SP-49 (cell line): ENCODE measurements around the gene RXFP1.

DNA sequence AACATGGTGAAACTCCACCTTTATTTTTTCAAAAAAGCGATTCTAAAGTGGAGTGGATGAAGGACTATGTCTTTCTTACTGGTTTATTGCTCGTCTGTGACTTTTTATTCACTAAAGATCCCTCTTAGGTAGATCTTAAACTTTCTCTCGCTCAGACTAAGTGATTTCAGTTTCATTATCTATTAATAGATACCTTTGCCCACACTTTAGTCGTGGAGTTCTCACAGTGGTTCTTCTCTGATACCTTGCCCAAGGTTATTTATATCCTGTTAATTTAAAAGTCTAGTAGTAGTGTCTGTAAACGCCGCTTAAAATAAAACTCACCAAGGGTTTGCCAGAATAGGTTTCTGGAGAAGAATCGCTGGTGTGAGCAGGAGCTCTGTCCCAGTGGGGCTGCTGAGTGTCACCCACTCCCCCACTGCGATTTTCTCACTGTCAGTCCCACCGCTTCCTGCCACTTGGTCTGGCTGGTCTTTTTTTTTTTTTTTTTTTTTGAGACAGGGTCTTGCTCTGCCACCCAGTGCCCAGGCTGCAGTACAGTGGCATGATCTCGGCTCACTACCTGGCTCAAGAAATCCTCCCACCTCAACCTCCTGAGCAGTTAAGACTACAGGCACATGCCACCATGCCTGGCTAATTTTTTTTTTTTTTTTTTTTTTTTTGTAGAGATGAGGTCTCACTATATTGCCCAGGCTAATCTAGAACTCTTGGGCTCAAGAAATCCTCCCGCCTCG is 26.8 kb upstream of the TMEM131L start:
- PRO-cap = unidirectional peak, plus-strand start at position 202 of the sequence

- PRO-cap = no peak
Measured at GRCh38 chr4:153471387-153472394, 5.5 kb downstream of the TMEM131L start.

- PRO-cap = no peak
Measured at GRCh38 chr4:153523895-153524483, 57.8 kb downstream of the TMEM131L start.

GRCh38 chr4:153639878-153640474 is 44.1 kb upstream of the TLR2 start:
- PRO-cap = no peak

GRCh38 chr4:153701488-153702777 is 17.9 kb downstream of the TLR2 start:
- PRO-cap = no peak

GRCh38 chr4:153787244-153787584 is 1.7 kb downstream of the SFRP2 start:
- PRO-cap = no peak

- PRO-cap = no peak
Measured at GRCh38 chr4:153790689-153791837, 2.2 kb upstream of the SFRP2 start.

DNA sequence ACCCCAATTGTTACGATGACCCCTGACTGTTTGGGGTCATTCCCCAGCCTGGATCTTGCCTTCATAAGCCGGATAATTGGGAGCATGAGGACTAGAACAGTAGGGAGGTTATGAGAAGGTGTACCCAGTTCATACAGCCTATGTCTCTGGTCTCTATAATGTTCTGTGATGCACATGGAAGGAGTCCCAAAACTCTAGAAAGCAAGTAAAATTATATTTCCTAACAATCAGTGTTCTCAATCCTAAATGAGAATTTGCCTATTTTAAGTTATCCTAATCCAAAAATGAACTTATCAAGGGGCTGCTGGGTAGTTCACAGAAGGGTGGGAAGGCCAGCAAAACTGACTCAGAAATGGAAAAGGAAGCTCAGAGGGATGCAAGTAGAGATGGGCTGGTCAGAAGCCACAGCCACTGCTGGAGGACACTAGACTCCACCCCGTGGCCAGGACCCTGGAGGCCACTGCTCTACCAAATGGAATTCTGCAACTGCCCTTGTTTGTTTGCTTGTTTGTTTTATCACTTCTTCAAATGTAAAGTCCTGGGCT is 254.9 kb upstream of the SFRP2 start:
- PRO-cap = no peak

DNA sequence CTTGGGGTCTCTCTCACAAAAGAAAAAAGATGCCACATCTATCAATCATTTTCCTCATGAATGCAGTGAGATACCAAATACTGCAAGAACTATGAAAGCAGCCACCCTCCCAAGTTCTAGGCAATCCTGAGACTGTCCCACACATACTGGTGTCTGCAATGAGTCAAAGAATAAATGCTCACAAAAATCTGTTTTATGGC is 84.8 kb downstream of the DCHS2 start:
- PRO-cap = no peak

GRCh38 chr4:154560778-154560957 is 2.1 kb upstream of the FGB start:
- PRO-cap = no peak

GRCh38 chr4:154588011-154588714 is 2.4 kb downstream of the FGA start:
- PRO-cap = no peak

DNA sequence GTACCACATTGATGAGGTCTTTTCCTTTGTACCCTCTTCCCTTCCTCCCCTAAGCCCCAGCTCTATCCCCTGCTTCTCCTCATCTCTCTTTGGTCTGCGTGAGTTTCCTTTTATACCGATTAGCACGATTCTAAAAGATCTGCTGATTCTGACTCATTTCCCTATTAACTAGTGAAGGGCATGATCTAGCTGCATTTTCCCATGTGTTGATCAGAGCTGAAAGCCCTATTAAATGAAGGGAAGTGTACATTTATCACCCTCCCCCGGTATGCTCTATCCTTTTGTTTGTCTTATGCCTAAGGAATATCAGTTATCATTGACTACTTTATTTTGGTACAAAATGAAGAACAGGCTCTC is 181.7 kb upstream of the NPY2R start:
- PRO-cap = no peak

GRCh38 chr4:155304408-155305284 is 72.1 kb downstream of the MAP9 start:
- PRO-cap = no peak

GRCh38 chr4:155392797-155393270 is 16.1 kb upstream of the MAP9 start:
- PRO-cap = no peak

DNA sequence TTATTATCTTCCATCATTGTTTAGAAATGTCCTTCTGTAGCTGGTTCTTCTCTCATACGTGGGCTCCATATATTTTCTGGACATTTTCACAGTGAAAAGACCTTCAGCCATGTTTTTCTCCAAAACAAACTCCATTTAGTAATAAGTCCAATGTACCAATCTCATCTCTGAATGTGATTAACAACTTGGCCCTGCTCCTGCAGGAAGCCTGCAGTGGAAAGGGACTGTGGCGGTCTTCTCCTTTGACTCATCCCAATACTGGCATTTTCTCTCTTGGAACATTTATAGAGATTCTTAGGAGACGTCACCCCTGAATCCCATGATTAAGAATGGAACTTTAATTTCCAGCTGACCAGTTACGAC is 96.6 kb upstream of the GUCY1A1 start:
- PRO-cap = no peak

DNA sequence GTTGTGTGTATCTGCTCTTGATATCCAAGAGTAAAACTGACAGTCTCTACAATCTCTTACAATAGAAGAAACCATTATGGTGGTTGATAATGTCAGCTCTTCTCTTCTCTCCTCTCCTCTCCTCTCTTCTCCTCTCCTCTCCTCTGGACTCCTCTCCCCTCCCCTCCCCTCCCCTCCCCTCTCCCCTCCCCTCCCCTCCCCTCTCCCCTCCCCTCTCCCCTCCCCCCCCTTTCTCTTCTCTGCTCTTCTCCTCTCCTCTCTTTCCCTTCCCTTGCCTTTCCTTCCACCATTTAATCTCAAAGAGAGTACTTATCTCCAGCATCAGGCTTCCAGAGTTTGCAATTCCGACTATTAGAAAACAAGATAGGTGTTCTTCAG is 6.2 kb downstream of the TDO2 start:
- PRO-cap = no peak

DNA sequence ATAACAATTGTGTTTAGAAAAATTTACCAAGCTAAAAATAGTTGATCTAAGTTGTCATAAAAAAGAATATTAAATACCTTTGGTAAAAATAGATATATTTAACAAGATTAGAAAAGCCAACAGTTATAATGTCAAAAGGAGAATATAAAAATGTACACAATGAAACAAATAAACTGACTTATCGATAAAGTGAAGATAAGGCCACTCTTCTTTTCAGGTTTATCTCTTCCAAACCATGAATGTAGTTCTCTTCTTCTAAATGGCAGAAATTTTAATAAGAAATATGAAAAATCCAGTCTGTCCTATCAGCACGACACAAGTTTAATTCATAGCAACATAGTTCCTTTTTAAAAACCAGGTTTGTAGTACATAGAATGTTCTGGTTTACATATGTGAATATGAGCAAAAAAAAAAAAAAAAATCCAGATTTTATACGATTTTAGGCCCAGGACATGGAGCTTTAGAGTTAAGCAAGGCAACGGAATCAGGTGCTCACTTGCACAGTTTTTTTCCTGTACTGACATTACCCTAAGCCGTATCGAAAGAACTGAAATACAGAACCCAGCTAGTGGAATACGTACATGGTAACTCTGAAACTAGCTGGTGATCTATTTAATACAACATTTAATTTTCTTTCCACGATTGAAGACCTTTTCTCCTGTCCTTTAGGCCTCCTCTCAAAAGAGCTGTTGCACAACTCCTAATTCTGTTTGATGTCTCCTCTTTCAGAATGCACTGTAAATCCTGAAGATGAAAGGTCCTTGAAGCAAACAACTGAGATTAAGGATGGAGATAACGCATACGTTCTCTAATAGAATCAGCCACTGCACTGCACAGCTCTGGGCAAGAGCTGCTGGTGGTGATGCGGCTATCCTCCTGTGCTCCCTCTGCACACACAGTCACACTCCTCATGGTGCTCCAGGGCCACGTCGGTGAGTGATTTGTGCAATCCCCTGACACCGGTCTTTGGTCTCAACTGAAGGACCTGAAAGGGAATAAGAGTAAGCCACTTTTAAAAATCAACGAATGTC is 209.1 kb downstream of the PDGFC start:
- PRO-cap = no peak

DNA sequence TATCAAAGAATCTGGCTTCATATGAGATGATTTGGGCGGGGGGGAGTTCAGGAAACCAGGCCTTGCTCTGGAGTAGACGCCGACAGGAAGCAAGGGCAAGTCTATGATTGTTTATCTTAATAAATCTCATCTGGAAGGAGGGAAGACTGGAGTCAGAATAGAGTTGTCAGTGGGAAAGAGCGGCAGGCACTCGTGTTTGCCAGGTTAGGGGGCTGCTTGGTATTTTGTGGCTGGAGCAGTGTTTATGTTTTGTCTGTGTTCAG is 176.8 kb downstream of the GASK1B start:
- PRO-cap = no peak

GRCh38 chr4:158059270-158059855 is 113.5 kb downstream of the GASK1B start:
- PRO-cap = no peak

GRCh38 chr4:158521367-158522091 is at the start of gene RXFP1:
RXFP1 (plus strand) TSS chr4:158521882.
- PRO-cap = no peak